NCI-H460 (cell line): ENCODE measurements around a stretch of chr1.

GRCh38 chr1:26768666-26769291 is 19.0 kb upstream of the PIGV start:
RAMPAGE:
- cytosol, long total RNA, result no peak
- long total RNA, result no peak
- nucleus, long total RNA, result no peak

GRCh38 chr1:26781321-26782094 is 6.2 kb upstream of the PIGV start:
RAMPAGE:
- cytosol, long total RNA, result no peak
- long total RNA, result no peak
- nucleus, long total RNA, result no peak

DNA sequence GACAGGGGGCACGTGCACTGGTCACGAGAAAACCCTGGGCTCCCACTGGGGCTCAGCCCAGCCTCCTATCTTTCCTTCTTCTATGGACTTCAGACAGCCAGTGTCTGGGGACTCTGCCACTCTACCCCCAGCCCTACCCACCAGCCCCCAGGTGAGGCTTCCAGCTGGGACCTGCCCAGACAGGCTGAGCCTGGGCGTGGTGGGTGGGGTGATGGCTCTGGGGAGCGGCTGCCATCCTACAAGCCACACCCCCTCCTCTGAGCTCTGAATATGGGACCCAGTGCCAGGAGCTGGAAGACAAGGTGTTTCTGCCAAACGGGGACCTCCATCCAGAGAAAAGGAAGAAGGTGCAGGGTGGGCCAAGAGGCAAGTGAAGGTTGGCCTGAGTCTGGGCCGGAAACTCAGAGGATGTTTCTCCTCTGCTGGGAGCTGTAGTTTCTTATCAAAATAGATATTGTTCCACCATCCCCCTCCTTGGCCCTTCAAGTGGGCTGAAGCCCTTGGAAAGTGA is 7.9 kb upstream of the SFN start:
RAMPAGE:
- cytosol, long total RNA, result no peak
- long total RNA, result no peak
- nucleus, long total RNA, result no peak

DNA sequence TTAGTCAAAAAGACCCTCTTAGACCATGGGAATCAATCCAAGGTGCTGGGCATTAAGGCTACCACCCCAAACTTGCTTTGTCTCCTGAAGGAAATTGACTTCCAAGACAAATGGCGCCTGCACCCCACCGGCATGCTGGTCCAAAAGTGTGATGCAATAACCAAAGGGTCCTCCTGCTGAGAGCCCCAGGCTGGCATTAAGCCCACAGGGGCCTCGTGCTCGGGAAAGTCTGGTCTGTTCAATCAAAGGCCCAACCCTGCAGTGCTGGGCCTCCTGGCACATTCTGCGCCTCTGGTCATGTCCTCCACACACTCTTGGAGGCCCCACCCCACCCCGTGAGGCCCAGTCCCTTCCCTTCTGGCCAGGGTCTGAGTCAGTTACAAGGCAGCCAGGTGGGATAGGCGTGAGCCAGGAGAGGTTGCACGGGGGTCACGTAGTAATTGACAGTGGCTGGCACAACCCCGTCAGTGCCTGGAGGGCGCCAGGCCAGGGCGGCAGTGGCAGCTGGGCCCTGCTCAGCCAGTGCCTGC is 7.0 kb downstream of the TENT5B start:
RAMPAGE:
- cytosol, long total RNA, result no peak
- long total RNA, result no peak
- nucleus, long total RNA, result no peak

GRCh38 chr1:27113841-27114518 is 40.9 kb downstream of the SLC9A1 start:
RAMPAGE:
- cytosol, long total RNA, result no peak
- long total RNA, result no peak
- nucleus, long total RNA, result no peak

DNA sequence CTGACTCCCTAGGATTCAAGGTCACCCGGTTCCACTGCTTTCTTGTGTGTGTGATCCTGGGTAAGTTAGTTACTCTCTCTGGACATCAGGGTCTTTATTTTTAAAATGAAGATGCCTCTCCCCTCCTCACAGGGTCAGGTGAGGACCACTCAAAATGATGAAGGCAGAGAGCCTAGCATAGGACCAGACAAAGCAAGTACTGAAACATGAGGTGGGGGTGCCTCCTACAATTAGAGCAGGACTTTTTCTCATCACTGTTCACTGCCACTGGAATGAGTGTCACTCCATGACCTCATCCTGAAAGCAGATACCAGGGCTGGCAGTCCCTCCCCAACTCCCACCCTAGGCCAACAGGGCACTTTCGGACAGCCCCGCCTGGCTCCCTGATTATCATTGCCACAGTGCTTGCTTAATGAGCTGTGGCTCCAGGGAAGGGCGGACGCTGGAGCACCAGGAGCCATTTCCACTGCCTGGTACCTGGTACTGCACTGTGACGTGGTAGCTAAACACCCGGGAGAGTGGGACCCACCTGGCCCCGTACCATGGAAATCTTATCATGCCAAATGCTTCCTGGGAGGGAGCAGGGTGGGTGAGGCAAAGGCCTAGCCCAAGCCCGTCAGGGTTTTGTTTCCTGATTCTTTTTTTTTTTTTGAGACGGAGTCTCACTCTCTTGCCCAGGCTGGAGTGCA is 22.3 kb downstream of the SLC9A1 start:
RAMPAGE:
- cytosol, long total RNA, result no peak
- long total RNA, result no peak
- nucleus, long total RNA, result no peak

GRCh38 chr1:27141370-27142124 is 13.4 kb downstream of the SLC9A1 start:
RAMPAGE:
- cytosol, long total RNA, result no peak
- long total RNA, result no peak
- nucleus, long total RNA, result no peak

RAMPAGE:
- cytosol, long total RNA, result no peak
- long total RNA, result no peak
- nucleus, long total RNA, result no peak
Observed at GRCh38 chr1:27144246-27144884, 10.6 kb downstream of the SLC9A1 start.

DNA sequence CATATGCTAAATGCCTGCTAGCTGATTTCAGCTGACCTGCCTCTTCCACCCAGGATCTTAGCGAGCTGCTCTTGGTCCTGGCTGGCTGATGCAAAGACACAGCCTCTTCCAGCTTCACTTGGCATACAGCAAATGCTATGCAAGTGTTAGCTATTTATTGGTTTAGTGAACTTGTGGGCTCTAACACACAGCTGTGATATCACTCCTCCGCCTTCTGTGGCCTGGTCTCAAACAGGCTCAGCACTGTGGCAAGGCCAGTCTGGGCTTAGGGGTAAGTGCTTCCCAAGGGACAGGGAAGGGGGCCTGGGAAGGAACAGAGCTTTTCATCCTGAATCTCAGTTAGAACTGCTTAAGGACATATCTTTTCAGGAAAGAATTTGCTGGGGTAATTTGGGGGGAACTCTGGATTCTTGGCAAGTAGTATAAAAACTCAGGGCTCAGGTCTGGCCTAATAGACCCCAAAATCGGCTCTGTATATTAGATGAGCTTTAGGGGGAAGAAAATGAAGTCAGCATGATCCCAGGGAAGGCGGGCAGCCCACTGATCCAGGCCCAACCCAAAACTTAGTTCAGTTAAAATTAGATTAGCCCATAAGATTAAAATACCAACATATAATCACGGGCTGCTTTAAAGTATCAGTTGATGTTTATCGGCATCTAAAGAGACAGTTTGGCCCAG is 9.4 kb downstream of the SLC9A1 start:
RAMPAGE:
- cytosol, long total RNA, result no peak
- long total RNA, result no peak
- nucleus, long total RNA, result no peak

DNA sequence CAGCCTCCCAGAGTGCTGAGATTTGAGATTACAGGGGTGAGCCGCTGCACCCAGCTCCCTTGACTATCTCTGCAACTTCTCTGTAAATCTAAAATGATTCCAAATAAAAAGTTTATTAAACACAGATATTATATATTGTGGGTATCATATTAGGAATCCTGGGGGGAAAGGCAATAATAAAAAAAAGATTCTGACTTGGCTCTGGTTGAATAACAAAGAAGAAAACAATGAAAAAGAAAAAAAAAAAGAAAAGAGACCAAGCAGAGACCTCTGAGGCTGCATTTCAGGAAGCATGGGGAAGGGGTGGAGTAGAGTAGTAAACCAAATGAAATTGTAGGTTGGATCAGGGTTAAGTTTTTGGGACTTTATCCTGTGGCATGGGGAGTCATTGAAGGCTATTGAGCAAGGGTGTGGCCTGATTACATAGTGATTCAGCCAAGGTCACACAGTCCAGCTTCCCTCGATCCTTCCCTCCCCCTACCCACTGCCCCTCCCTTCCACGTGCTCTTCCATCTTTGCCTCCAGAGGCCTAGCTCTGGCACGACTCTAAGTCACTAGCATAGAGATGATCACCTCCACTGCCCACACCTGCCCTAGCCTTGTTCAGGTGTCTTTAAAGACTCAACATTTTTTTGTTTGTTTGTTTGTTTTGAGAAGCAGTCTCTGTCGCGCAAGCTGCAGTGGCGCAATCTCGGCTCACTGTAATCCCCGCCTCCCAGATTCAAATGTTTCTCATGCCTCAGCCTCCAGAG is 37.0 kb upstream of the SLC9A1 start:
RAMPAGE:
- cytosol, long total RNA, result no peak
- long total RNA, result no peak
- nucleus, long total RNA, result no peak

DNA sequence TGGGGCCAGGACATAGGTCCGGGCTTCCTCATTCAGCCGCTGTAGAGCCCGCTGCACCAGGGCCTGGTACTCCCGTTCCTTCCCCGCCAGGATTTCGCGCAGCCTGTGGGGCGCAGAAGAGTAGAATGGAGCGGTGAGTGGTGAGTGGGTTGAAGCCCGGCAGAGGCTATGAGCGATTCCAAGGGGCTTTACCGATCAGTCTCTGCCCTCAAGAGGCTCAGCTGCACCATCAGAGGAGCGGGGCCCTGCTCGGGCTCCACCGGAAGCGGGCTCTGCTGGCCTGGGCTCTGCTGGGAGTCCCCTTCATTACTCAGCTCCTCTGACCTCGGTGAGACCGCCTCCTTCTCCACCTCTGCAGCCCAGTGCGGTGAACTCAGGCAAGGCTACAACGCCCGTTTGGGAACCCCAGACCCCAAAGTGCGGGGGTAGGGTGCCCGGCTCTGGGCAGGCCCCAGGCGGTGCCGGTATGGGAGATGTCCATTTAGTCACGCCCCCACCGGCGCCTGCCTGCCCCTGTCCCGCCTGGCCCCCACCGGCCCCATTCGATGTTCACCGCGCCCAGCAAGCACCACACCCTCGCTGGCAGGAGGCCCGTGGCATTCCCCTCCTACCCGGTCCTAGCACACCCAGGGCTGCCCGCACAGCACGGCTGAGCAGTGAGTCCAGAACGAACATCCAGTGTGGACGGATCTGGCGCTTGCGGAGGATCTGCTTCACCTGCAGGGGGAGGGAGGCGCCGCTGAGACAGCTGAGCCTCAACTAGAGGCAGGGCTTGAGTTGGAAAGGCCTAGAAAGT is 10.2 kb downstream of the MAP3K6 start:
RAMPAGE:
- cytosol, long total RNA, result no peak
- long total RNA, result no peak
- nucleus, long total RNA, result no peak

DNA sequence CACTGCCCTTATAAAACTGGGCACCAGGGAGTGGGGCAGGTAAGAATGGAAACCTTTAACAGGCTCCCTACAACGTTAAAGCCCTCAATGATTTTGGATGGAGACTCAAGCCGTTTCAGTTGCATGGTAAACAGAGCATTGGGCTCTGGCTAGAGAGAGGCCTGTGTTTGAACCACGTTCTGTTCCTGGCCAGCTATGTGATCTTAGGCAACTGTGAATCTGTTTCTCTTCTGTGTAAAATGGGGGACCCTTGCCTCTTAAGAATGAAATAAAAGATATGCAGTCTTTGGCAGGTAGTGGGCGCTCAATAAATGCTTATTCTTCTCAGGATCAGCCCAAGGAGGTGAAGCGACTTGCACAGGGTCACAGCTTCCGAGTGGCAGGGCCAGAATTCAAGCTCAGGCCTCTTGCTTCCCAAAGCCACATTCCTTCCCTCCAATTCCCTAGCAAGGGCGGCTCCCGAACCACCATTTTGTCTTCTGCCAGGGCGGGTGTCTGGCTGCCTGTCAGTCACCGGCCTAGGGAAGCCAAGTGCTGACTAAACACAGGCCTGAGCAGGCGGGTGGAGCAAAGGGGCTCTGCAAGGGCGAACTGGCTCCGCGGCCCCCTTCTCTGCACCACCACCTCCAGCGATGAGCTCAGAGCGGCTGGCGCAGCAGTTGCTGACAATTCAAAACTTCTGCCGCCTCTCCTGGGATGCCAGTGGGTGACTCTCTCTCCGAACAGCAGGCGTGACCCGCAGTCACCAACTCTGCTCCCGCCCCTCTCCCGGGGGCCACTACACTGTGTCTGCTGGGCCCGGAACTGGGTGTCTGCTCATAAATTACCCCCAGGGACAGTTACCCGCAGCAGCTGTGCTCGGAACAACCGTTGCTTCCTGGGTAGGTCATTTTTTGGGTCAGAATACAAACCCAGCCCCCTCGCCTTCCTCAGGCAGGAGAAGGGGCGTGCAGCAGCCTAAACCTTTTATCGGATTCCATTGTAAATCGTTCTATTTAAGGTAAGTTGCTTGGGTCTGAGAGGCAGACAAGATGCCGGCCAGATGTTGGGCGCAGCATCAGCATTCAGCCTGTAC is 10.8 kb downstream of the GPR3 start:
RAMPAGE:
- cytosol, long total RNA, result no peak
- long total RNA, result no peak
- nucleus, long total RNA, result no peak

DNA sequence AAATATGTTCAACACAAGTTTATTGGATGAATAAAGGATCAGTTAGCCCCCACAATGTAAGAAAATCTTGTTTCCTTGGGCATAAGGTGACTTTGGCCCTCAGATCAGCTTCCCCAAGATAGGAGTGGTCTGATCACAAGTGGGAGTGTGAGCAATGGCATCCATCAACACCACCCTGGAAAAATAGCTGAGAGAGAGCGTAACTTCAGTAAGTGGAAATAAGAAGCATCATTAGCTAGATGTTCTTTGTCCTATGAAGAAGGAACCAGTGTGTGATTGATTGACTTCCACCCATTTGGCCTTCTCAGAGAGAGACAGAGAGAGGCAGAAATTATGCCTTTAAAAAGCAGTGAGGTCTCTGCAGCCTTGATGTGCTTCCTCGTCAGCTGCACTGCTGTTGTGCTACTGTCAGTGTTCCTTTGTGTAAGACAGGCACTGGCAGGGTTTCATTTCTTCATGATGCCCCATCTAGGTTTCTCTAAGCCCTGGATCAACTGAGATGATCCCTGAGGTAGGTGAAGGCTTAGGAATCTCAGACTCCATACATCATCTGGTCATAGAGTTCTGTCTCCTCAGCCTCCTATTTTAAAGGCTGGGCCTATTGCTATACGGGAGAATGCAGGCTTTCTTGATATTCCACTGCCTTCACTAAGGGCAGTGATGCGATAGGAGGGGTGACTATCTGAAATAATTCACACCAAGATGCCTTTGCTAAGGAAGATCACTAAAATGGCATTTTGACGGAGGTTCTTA is 34.9 kb downstream of the GPR3 start:
RAMPAGE:
- cytosol, long total RNA, result no peak
- long total RNA, result no peak
- nucleus, long total RNA, result no peak

DNA sequence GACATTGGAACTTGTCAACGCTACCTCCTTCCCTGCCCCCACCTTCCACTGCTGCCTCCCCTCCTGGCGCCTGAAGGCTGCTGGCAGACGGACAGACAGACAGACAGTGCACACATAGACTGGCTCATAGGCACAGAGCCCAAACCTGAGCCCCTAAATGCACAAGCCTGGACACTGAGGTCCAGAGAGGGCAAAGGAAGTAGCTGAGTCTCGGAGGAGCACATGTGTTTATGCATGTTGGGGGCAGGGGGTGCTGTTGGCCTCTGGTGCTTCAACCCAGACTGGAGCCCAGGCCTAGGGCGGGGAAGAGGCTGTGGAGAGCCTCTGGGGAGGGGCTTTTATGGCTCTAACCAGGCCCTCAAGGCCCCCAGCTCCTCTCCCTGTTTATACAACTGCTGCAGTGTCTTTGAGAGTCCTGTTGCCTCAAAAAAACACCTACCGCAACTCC is 33.1 kb upstream of the WASF2 start:
RAMPAGE:
- cytosol, long total RNA, result no peak
- long total RNA, result no peak
- nucleus, long total RNA, result no peak

DNA sequence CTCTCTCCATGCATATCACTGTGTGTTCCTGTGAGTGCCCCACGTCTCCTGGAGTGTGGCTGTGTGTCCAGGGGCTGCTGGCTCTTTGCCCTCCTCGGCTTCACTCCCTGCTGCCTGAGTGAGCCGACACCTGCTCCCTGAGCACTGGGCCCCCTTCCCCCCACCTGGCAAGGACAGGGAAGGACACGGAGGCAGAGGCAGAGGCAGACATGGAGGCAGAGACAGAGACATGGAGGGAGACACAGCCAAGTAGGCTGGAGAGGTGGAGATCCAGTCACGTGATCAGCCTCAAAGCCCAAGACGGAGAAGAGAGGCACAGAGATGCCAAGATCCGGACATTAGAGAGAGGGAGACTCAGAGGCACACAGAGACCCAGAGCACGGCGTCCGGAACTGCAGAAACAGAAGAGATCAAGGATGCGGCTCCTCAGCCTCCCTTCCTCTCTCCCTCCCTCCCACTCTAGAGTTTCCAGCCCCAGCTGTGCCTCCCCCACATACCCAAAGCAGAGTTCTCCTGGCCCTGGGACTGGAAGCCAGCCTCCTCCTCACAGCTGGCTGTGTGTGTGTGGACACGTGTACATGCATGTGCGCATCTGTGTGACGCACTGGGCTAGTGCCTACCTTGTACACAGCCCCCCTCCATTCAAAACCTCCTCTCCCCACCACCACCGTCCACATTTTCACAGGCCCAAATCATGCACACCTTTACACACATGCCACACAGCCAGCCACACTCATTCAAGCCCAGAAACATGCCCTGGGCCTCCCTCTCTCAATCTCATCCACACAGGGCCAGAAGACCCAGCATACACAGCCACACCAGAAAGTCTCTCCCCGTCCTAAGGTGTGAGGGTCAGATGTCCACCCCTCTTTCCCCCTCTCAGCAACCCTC is 39.1 kb upstream of the WASF2 start:
RAMPAGE:
- cytosol, long total RNA, result no peak
- long total RNA, result no peak
- nucleus, long total RNA, result no peak

DNA sequence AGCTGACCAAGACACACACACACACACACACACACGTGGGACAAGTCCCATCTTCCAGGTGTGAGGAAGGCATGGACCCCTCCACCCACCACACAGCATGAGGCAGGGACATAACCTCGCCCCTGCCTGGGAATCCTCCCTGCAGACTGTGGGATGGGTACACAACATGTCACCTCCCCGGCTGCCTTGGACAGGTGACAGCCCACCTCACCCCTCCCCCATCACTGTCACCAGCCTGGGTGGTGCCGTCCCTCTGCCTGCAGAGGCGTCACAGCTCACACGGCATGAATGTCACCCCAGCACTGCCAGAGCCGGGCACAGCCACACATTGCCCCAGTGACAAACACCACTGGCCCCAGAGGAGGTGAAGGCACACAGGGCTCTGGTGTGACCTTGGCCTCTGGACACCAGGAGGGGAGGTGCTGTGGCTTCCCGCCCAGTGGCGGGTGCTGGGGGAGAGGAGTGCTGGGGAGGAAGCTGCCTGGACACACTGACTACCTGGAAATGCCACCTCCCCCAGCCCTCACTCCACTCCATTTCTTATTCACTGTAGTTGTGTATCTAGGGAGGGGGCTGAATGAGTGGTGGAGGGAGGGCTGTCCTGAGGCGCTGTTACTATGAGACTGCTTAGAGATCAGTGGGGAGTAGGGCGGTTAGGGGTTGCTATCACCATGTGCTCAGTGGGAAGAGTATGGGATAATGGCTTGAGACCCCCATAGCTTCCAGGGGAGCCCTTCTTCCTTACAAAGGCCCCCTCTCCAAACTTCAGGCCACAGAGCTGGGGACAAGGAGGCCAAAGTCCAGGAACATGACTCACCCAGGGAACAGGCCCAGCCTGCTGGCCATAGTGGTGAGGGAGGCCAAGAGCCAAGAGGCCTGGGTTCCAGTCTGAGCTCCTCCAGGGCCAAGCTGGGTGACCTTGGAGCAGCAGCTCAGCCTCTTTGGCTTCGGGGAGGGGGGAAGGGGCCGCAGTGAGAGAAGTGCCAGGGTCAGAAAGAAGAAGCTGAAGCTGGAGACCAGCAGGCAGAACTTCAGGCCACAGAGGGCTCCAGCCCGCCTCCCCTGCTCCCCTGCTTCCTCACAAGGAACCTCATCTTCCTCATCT is 40.3 kb downstream of the AHDC1 start:
RAMPAGE:
- cytosol, long total RNA, result no peak
- long total RNA, result no peak
- nucleus, long total RNA, result no peak

RAMPAGE:
- cytosol, long total RNA, result no peak
- long total RNA, result no peak
- nucleus, long total RNA, result no peak
Observed at GRCh38 chr1:27571048-27571158, 33.0 kb downstream of the AHDC1 start.

RAMPAGE:
- cytosol, long total RNA, result no peak
- long total RNA, result no peak
- nucleus, long total RNA, result no peak
Observed at GRCh38 chr1:27599701-27600915, 3.8 kb downstream of the AHDC1 start.

RAMPAGE:
- cytosol, long total RNA, result no peak
- long total RNA, result no peak
- nucleus, long total RNA, result no peak
Observed at GRCh38 chr1:27624508-27625641, 10.1 kb downstream of the FGR start.

GRCh38 chr1:27658858-27659238 is 13.1 kb downstream of the IFI6 start:
RAMPAGE:
- cytosol, long total RNA, result no peak
- long total RNA, result no peak
- nucleus, long total RNA, result no peak